Skeletal muscle cell (primary cell): ENCODE measurements around a stretch of chr3.

GRCh38 chr3:71130411-71131434 is 452.8 kb downstream of the FOXP1 start:
- RRBS: no CpG with 5 or more reads among the region's 20 CpGs

DNA sequence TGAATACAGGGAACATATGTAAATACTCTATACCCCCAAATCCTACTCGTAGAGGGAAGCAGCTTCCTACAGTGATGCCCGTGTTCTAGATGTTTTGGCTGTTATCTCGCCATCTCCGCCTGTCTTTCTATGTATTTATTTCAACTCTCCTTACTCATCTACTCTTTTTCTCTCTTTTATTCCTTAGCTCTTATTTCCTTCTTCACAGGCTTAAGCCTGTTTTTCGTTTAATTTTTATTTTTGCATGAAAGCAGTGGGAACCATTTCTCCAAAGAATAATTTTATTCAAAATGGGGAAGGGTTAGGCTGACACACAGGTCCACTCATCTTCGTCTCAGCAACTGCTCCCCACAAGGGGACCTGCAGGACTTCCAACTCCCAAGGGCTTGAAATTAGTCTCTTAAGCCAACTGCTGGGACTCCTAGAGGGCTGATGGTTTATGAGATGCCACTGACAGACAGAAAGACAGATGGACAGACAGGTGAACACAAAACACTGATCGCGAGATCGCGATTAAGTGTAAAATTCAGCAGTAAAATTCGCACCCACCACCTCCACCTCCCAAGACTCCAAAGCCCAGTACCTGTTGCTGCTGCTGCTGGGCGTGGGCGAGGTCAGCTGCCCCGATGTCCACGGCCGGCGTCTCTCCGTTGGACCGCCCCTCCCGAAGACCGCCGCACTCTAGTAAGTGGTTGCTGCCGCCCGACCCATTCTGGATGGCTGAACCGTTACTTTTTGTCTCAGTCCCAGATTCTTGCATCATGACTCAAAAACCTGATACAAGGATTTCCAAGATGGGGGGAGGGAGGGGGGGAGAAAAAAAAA is 385.7 kb downstream of the FOXP1 start:
- RRBS: no CpG with 5 or more reads among the region's 25 CpGs

- RRBS: no CpG with 5 or more reads among the region's 6 CpGs
These were observed 367.1 kb downstream of the FOXP1 start for GRCh38 chr3:71216283-71216952.

- RRBS: no CpG with 5 or more reads among the region's 10 CpGs
These were observed 263.8 kb downstream of the FOXP1 start for GRCh38 chr3:71319583-71320285.

GRCh38 chr3:71421930-71422479 is 161.5 kb downstream of the FOXP1 start:
- RRBS: no CpG with 5 or more reads among the region's 11 CpGs

DNA sequence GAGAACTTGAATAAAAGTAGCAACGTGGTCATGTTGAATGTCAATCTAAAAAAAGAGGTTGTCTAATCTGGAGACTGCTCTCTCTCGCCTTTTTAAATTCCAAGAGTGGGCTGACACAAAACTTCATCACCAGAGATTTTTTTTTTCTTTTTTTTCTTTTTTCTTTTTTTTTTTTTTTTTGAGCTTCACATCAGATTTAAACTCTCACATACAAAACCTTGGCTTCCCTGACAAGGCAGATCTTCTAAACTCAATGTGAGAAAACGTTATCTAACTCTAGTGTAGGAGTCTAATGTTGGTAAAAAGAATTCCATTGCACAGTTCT is 4.1 kb downstream of the FOXP1 start:
- RRBS: no CpG with 5 or more reads among the region's 3 CpGs

- RRBS: no CpG with 5 or more reads among the region's 7 CpGs
These were observed 3.6 kb downstream of the FOXP1 start for GRCh38 chr3:71579836-71580459.

DNA sequence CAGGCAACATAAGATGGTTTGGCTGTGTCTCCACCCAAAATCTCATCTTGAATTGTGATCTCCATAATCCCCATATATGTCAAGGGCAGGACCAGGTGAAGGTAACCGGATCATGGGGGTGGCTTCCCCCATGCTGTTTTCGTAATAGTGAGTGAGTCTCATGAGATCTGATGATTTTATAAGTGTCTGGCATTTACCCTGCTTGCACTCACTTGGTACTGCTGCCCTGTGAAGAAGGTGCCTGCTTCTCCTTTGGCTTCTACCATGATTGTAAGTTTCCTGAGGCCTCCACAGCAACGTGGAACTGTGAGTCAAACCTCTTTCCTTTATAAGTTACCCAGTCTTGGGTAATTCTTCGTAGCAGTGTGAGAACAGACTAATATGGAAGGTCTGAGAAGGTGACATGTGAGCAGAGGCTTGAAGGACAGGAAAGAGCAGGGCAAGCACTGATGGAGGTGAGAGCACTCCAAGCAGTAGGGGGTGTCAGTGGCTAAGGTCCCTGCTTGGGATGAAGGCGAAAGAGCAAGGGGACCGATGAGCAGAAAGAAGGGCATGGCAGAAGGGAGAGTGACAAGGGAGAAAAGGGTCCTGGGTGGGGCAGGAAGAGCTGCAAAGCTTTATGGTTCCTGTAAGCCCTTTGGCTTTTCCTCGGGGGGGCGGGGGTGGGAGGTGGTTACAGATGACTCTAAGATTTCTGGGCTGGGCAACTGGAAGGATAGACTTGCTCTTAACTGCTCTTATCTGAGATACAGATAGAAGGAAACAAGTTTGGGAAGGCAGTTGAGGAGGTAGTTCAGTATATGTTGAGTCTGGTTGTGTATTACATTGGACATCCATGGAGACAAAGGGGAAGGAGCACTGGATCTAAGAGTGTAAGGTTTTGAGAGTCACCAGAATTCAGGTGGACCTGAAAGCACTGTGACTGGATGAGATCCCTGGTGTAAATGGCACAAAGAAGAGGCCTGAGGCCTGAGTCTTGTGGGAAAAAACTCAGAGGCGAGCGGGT is 3.5 kb downstream of the EIF4E3 start:
- RRBS: no CpG with 5 or more reads among the region's 10 CpGs

- RRBS: no CpG with 5 or more reads among the region's 10 CpGs
These were observed 200.2 kb upstream of the PROK2 start for GRCh38 chr3:71984963-71985788.

- RRBS: no CpG with 5 or more reads among the region's 10 CpGs
These were observed 297.3 kb upstream of the PROK2 start for GRCh38 chr3:72082058-72082924.

- RRBS: no CpG with 5 or more reads among the region's 3 CpGs
These were observed 342.9 kb upstream of the PROK2 start for GRCh38 chr3:72127854-72128274.

- RRBS: 17% methylated on average over 6 of the region's 43 CpGs
These were observed 392.4 kb upstream of the PROK2 start for GRCh38 chr3:72176960-72178154.

- RRBS: no CpG with 5 or more reads among the region's 7 CpGs
These were observed 401.1 kb upstream of the PROK2 start for GRCh38 chr3:72185922-72186650.

DNA sequence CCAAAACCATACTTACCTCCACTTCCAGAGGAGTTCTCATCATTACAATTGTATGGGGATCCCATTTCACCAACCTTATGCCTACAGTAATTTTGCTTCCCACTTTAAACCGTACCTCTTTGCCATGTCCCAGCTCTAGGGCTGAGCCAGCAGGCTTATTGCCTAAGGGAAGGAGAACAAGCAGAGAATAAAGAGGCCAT is 357.3 kb downstream of the SHQ1 start:
- RRBS: no CpG with 5 or more reads among the region's 1 CpG

GRCh38 chr3:72567502-72567941 is 280.7 kb downstream of the SHQ1 start:
- RRBS: no CpG with 5 or more reads among the region's 4 CpGs

GRCh38 chr3:72722717-72723419 is 125.4 kb downstream of the SHQ1 start:
- RRBS: no CpG with 5 or more reads among the region's 7 CpGs

DNA sequence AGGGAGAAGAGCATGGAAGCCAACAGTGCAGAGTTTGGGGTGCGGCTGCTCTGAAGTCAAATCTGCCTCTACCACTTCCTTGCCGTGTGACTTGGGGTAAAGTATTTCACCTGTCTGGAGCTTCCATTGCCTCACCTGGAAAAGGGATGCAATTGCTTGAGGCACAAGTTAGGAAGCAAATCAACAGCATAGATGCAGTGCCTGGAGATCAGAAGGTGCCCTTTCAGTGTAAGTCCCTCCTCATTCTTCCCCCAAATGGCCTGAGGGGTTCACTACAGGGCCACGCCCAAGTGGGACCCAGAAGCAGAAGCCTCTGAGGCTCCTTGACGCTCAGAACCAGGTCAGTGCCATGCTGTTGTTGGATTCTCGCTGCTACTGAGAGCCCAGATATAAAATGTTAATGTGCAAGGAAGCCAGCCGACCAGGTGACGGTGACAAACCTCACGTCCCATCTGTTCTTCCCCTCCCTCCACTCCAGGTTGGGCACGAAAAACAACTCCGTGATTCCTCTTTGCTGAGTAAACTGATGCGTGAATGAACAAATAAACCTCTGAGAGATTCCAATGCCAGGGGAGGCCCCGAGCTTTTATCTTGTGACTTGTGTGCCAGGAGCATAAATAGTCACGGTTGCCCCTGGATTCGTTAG is 119.6 kb downstream of the SHQ1 start:
- RRBS: no CpG with 5 or more reads among the region's 14 CpGs

DNA sequence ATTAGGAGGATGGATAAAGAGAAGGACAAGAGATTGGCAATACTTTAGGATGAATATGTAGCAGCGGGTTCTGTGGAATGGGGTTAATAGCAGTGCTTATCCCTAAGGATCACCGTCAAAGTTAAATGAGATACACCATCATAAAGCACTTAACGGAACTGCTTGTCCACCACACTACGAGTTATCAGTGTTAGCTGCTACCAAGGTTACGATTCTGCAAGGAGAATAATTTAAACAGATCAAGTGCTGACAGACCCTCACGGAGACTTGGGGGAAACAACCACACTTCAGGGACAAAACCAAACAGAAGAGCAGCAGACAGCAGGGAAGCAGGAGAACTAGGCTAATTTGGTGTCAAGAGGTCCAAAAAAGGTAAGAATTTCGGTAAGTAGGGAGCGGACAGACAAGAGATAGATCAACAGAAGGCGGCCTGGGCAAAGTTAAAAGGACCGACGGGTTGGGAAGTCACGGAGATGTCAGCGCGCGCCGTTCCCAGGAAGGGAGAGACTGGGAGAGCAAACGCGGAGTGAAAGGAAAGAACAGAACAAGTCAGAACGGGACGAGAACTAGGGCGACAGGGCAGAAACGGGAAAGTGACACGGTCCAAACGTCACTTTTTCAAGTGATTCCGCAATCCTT is 786 bp downstream of the SHQ1 start:
- RRBS: no CpG with 5 or more reads among the region's 25 CpGs

- RRBS: no CpG with 5 or more reads among the region's 8 CpGs
These were observed 32.2 kb upstream of the EBLN2 start for GRCh38 chr3:73028896-73030008.